GM06990 (cell line): ENCODE measurements around the genes APOM and HSPA1A.

DNA sequence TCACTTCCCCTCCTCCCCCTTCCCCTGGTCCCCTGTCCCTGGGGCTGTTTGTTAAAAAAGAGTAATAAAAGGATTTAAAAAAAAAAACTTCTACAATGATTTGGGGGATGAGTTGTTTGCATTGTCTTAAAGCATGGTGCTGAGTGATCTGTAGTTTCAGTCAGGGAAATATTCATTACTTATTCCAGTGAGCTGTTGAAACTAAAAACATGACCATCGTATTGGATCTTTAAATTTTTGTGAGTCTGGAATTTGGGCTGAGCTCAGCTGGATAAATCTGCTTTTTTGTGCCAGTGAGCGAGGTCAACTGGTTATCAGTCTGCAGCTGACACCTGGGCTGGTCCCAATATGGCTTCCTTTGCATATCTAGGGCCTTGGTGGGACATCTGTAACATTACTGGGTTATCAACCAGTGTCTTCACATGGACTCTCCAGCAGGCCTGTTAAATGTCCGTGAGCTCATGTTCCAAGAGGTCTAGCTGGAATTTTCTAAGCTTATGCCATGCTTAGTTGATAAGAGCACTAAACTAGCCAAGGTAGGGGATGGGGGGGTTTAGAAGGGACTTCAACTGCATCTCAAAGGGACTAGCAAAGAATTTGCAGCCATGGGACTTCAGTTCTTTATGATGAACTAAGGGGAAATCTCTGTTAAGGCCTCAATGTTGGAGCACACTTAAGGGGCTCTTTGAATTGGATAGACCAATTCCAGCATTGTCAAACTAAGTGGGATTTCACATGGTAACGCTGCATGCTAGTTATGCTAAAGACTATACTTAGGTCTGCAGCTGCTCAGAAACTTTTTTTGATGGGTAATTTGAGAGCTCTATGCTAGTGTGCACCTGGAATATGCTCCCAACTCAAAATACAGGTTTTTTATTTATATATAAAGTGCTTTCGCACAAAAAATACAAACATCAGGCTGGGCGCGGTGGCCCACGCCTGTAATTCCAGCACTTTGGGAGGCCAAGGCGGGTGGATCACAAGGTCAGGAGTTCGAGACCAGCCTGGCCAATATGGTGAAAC, 14.5 kb downstream of the BAG6 start:
- RRBS = no CpG with 5 or more reads among the region's 10 CpGs

DNA sequence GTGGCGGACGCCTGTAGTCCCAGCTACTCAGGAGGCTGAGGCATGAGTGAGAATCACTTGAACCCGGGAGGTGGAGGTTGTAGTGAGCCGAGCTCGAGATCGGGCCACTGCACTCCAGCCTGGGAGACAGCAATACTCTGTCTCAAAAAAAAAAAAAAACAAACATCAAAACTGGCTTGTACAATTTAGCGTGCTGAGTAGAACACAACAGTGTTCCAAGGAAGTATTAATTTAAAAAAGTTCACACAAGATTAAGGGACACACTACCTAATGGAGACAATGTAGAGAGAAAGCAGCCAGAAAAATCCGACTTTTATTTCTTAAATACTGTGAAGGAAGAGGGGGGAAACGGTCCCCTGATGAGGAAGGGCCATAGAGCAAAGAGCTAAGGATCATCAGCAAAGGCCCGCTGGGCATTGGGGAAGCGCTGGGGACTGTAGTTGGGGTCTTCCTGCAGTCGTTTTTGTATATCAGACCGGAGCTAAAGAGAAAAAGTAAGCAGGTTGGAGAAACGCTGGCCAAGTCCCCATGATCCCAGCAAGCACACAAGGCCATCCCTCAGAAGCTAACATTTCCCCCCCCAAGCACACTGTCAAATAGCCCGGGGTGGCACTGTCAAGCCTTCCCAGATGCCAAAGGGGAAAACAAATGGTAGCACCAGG, 13.6 kb downstream of the BAG6 start:
- RRBS = 100% methylated on average over 1 of the region's 15 CpGs

- RRBS = no CpG with 5 or more reads among the region's 8 CpGs
Observed at GRCh38 chr6:31655338-31656443, at the start of gene APOM. Gene APOM, plus strand, starts transcription at chr6:31655894.

DNA sequence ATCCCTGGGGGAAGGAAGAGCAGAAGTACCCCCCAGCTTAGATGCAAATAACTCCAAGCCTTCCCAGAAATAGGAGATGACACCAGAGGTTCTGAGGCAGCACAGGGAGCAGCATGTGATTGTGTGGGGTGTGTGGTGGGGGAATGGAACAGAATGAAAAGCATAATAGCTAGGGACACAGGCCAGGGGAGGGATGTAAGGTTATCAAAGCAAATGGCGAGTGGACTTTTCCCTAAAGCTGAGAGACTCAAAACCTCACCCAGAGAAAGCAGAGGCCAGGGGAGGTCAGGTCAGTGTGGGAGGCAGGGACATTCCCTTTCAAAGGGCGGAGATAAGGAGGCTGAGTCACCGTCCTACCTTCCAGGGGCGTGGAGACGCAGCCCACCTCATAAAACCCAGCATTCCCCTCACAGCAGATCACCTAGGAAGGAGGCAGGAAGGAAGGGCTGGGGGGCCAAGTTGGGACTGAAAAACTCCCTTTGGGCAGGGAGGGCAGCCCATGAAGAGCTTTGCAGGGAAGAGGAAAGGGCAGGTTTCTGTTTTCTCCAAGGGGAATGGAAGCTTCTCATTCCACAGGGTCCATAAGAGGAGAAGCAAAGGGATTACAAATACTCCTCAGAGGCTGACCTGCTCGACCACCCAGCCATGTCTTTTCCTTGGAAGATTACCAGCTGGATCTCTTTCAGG, 9.5 kb upstream of the LY6G5C start:
- RRBS = no CpG with 5 or more reads among the region's 6 CpGs

- RRBS = 27% methylated on average over 2 of the region's 10 CpGs
Observed at GRCh38 chr6:31736770-31737317, 514 bp upstream of the CLIC1 start.

DNA sequence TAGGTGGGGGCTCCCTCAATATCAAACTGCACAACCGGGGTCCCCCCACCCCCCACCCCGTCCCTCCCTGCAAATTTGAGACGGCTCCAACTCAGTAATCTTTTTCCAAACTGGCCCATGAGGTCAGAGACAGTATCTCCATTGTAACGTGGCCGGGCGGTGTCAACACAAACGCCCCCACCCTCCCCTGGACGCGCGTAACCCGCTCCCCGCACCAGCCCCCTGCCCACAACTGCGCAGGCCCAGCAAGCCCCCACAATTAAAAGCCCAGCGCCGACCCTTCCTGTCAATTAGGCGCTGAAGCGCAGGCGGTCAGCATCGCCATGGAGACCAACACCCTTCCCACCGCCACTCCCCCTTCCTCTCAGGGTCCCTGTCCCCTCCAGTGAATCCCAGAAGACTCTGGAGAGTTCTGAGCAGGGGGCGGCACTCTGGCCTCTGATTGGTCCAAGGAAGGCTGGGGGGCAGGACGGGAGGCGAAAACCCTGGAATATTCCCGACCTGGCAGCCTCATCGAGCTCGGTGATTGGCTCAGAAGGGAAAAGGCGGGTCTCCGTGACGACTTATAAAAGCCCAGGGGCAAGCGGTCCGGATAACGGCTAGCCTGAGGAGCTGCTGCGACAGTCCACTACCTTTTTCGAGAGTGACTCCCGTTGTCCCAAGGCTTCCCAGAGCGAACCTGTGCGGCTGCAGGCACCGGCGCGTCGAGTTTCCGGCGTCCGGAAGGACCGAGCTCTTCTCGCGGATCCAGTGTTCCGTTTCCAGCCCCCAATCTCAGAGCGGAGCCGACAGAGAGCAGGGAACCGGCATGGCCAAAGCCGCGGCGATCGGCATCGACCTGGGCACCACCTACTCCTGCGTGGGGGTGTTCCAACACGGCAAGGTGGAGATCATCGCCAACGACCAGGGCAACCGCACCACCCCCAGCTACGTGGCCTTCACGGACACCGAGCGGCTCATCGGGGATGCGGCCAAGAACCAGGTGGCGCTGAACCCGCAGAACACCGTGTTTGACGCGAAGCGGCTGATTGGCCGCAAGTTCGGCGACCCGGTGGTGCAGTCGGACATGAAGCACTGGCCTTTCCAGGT, at the start of gene HSPA1A:
TSS of gene HSPA1A (plus strand) at position 595 of the 1,089 bp plus-strand sequence.
- RRBS = 14% methylated on average over 12 of the region's 78 CpGs

DNA sequence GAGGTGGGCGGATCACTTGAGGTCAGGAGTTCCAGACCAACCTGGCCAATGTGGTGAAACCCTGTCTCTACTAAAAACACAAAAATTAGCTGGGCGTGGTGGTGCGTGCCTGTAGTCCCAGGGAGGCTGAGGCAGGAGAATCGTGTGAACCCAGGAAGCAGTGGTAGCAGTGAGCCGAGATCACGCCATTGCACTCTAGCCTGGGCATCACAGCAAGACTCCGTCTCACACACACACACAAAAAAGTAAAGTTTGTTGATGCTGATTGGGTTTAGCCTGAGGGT, 2.8 kb downstream of the HSPA1A start:
- RRBS = no CpG with 5 or more reads among the region's 7 CpGs

GRCh38 chr6:31821607-31821912, 6.0 kb upstream of the HSPA1B start:
- RRBS = no CpG with 5 or more reads among the region's 18 CpGs

- RRBS = no CpG with 5 or more reads among the region's 31 CpGs
Observed at GRCh38 chr6:31821913-31822993, 5.3 kb upstream of the HSPA1B start.

DNA sequence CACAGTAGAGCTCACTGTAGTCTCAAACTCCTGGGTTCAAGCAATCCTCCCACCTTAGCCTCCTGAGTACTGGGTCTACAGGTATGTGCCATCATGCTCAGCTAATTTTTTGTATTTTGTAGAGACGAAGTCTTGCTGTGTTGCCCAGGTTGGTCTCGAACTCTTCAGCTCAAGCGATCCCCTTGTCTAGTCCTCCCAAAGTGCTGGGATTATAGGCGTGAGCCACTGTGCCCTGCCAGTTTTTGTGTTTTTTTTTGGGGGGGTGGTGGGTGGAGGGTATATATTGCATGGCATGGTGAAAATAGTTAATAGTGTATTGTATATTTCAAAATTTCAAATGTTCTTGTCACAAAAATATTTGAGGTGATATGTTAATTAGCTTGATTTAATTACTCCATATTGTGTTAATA, 3.5 kb downstream of the HSPA1B start:
- RRBS = no CpG with 5 or more reads among the region's 4 CpGs

DNA sequence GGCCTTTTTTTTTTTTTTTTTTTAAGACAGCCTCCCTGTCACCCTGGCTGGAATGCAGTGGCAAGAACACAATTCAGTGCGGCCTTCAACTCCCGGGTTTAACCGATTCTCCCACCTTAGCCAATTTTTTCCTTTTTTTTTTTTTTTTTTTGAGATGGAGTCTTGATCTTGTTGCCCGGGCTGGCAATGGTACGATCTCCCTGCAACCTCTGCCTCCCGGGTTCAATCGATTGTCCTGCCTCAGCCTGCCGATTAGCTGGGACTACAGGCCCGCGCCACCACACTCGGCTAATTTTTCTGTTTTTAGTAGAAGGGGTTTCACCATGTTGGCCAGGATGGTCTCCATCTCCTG, 8.3 kb downstream of the HSPA1B start:
- RRBS = 11% methylated on average over 2 of the region's 11 CpGs

- RRBS = no CpG with 5 or more reads among the region's 6 CpGs
Observed at GRCh38 chr6:31847303-31848296, 15.0 kb downstream of the NEU1 start.

GRCh38 chr6:31859094-31859449, 3.5 kb downstream of the NEU1 start:
- RRBS = no CpG with 5 or more reads among the region's 4 CpGs

DNA sequence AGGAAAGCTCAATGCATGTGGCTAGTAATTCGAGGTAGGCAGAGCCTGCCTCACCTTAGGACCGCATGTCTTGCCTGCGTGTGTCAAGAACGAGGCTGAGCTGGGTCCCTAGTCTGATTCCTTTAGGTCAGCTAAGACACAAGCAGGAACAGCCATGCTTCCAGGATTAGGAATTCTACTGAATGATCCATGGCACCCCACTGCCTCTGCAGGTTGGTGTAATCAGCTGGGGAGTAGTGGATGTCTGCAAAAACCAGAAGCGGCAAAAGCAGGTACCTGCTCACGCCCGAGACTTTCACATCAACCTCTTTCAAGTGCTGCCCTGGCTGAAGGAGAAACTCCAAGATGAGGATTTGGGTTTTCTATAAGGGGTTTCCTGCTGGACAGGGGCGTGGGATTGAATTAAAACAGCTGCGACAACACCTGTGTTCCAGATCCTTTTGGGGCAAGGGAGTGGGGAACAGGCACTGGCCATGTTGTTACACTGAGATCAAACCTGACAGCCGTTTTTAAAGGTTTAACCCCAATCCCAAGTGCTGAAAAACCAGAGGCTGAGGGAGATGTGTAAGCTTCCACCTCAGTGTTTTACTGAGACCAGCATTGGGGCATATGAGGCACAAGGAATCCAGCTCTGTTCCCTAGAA, 5.9 kb downstream of the CFB start:
- RRBS = no CpG with 5 or more reads among the region's 10 CpGs

- RRBS = no CpG with 5 or more reads among the region's 16 CpGs
Observed at GRCh38 chr6:32028591-32029537, 9.4 kb upstream of the CYP21A2 start.

- RRBS = no CpG with 5 or more reads among the region's 6 CpGs
Observed at GRCh38 chr6:32146105-32147161, 5.3 kb downstream of the PRRT1 start.

DNA sequence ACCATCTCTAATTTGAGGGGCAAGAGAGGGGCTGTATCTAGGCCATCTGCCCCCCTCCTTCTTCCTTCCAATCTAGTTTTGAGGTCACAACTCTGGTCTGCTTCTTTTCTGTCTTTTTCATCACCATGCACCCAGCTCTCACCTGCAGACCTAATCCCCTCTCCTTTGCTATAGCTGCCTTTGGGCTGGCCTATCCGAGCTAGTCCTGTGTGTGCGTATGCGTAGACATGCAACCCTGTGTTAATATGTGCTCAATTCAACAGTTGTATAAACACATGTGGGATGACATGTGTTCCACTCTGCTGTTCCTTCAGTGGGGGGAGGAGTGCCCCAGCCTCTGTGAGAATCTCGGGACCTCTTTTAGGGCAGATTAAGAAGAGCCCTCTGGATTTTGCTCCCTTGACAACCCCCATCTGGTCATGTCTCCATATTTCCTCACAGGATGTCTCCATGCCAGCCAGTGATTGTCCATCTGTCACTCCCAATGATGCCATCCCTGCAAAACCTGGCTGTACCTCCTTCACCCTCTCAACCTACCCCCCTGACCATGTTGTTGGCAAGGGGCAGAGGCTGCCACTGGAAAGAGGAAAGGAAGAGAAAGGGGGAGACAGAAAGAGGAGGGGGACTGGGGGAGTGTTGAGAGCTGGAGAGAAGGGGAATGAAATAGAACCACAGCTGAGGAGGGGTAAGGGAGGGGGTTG, 545 bp downstream of the PRRT1 start:
- RRBS = no CpG with 5 or more reads among the region's 4 CpGs

DNA sequence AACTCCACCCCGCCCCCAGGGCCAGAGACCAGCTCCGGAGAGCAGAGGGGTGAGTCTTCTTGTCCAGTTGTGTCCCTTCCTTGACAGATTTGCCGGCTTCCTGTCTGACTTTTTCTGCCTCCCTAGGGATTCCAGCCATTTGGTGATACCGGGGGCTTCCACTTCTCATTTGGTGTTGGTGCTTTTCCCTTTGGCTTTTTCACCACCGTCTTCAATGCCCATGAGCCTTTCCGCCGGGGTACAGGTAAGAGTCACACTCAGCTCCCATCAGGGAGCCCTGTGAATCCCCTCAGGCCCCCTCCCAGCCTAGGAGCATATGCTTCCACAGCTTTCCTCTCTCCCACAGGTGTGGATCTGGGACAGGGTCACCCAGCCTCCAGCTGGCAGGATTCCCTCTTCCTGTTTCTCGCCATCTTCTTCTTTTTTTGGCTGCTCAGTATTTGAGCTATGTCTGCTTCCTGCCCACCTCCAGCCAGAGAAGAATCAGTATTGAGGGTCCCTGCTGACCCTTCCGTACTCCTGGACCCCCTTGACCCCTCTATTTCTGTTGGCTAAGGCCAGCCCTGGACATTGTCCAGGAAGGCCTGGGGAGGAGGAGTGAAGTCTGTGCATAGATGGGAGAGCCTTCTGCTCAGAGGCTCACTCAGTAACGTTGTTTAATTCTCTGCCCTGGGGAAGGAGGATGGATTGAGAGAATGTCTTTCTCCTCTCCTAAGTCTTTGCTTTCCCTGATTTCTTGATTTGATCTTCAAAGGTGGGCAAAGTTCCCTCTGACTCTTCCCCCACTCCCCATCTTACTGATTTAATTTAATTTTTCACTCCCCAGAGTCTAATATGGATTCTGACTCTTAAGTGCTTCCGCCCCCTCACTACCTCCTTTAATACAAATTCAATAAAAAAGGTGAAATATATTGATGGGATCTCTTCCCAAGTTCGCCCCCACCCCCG, 2.0 kb downstream of the RNF5 start:
- RRBS = 100% methylated on average over 2 of the region's 13 CpGs

DNA sequence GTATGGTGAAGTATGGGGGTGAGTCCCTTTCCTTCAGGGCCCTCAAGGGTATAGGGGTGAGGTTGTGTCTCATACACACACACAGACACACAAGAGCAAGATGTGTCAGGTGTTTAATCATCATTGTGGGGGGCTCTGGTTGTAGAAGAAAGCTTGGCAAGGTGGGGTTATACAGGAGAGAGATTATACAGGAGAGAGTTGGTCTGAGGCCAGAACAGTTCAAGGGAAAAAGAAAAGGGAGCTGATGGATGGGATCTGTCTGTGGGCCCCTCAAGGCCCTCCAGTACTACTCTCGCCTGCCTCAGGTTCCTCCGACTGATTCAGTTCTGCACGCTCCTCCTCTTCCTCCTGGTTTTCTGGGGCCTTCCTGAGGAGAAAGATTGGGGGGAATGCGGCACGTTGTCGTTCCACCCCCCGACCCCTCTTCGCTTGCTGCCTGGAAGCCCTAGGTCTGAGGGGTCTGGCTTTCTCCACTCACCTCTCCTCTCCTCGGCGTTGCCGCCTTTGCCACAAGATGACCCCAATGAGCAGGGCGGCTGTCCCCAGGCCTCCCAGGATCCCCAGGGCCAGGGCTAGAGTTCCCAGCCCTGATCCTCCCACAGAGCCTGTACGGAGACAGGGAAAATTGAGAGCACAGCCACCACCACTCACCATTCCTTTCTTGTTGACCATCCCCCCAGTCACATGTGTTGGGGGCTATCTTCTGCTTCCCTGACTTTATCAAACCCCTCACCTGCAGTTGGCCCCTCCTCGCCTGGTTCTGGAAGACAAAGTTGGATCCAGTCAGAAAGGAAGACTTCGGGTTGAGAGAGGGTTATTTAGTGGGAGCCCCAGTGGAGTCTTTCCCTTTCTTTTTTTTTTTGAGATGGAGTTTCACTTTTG, 2.9 kb downstream of the RNF5 start:
- RRBS = no CpG with 5 or more reads among the region's 15 CpGs

- RRBS = no CpG with 5 or more reads among the region's 19 CpGs
Observed at GRCh38 chr6:32188197-32189067, 1.6 kb downstream of the PBX2 start.